ENCODE results near the gene TLE7.

DNA sequence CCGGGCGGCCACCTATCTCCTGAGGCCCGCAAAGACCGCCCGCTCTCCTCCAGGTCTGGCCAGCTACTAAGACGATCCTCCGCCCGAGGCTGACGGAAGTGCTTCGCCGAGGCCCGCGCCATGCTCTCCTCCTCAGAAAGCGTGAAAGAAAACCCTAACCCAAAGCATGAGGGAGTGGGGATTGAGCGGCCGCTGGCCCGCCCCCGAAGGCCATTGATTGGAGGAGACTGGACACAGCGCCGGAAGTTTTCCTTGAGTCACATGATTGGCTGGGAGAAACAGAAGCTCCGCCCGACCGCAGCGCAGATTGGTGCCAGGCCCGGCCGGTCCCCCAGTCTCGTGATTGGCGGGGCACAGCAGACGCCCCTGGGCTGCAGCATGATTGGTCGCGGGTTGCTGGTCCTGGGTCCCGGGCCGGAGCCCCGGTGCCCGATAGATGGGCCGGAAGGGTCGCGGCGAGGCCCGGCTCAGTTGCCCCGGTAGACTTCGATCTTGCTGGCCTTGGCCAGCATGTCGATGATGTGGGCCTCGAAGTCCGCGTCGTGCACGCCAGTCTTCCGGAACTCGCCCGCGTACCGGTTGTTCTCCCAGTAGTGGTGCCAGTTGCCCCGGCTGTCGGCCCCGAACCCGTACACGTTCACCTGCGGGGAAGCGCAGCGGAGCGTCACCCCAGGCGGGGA is 34.7 kb downstream of the DDX19A start:
- PRO-cap, 4 experiments = peak in 4 of 4 experiments; most common plus-strand start position 305 of the sequence (in 3); most common minus-strand start position 130 of the sequence (in 3)
- RAMPAGE, long total RNA, 2 experiments = no peak in any of the 2 experiments

DNA sequence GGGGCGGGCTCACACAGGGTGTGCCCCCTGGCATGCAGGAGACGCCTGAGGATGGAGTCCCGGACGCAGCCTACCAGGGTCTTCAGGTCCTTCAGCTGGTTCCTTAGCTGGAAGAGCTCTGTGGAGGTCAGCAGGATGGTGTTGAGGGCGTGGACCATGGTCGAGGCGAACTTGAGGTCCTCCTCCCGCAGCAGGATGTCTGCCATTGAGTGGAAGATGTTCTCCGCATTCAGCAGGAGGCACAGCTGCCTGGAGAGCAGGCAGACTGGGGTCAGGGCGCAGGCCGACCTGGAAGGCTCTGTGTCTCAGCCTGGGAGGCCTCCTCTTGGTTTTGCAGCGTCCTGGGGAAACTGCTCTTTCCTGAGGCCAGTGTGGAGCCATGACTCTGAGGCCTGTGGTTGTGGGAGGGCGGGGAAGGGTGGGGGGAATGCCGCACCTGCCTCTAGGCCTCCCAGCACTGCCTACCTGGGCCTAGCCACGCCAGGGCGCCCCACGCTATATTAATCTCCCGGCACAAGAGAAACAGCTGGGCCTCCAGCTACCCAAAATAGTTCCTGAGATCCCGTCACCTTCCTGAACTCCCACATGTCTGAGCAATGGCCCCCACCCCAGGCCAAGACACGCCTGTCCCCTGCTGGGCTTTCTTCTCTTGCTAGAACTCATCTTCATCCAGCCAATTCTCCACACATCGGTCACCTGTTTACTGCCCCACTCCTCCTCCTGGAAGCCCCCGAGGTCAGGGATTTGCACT is 12.9 kb upstream of the MTSS2 start:
- PRO-cap, 4 experiments = no peak in any of the 4 experiments
- RAMPAGE, long total RNA, 2 experiments = no peak in any of the 2 experiments

DNA sequence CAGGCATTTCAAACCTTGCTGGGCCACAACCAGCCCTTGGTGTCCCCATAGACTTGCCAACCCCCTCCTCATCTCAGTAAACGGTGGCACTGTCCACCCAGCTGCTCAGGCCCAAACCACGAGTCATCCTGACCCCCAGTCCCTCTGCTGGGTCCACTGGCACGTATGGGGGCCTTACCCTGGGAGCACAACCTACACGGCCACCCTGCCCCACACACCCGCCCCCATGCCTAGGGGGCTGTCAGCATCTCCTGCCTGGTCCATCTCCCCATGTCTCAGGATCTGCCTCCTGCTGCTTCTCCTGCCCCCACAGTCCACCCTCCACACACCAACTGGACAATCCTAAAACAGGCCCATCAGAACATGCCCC is 15.5 kb upstream of the MTSS2 start:
- PRO-cap, 4 experiments = no peak in any of the 4 experiments
- RAMPAGE, long total RNA, 2 experiments = no peak in any of the 2 experiments

- PRO-cap, 4 experiments = no peak in any of the 4 experiments
- RAMPAGE, long total RNA, 2 experiments = no peak in any of the 2 experiments
Observed at GRCh38 chr16:70714579-70715053, 28.8 kb upstream of the MTSS2 start.

DNA sequence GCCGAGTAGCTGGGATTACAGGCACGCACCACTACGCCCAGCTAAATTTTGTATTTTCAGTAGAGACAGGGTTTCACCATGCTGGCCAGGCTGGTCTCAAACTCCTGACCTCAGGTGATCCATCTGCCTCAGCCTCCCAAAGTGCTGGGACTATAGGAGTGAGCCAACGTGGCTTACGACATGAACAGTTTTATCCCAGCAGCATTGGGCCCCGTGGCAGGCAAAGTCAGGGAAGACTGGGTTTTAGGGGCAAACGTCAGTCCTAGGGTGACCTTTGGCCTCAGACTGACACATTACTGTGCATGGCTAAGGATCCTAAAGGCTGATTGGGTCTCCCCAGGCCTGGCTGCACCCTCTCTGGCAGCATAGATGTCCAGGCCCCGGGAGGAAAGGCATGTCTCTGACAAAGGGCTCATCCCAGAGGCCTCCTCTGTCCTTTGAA is 54.3 kb upstream of the MTSS2 start:
- PRO-cap, 4 experiments = peak in 4 of 4 experiments; most common plus-strand start position 366 of the sequence (in 4); most common minus-strand start position 228 of the sequence (in 4)
- RAMPAGE, long total RNA, 2 experiments = no peak in any of the 2 experiments

GRCh38 chr16:71441943-71442193 is at the start of gene TLE7:
TSS of gene TLE7 (minus strand) at chr16:71442054.
- PRO-cap, 4 experiments = no peak in any of the 4 experiments
- RAMPAGE, long total RNA, 2 experiments = no peak in any of the 2 experiments

DNA sequence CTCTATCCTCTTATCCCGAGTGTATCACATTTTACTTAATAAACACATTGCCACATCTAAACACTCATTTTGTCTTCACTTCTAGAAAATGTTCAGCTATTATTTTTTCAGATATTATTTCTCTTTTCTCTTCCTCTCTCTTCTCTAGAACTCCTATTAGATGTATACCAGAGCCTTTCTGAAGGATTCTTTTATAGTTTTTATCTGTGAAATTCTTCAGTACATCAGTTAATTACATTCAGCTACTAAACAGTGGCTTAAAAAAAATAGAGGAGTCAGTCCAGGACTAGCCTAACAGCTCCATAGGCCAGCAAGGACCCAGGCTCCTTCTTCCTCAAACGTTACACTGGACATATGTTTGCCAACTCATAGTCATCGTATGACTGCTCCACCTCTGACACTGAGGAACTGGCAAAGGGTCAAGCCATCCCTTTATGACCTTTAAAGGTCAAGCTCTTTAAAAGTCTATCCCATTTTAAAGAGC is 36.8 kb downstream of the PHLPP2 start:
- PRO-cap, 4 experiments = no peak in any of the 4 experiments
- RAMPAGE, long total RNA, 2 experiments = no peak in any of the 2 experiments

DNA sequence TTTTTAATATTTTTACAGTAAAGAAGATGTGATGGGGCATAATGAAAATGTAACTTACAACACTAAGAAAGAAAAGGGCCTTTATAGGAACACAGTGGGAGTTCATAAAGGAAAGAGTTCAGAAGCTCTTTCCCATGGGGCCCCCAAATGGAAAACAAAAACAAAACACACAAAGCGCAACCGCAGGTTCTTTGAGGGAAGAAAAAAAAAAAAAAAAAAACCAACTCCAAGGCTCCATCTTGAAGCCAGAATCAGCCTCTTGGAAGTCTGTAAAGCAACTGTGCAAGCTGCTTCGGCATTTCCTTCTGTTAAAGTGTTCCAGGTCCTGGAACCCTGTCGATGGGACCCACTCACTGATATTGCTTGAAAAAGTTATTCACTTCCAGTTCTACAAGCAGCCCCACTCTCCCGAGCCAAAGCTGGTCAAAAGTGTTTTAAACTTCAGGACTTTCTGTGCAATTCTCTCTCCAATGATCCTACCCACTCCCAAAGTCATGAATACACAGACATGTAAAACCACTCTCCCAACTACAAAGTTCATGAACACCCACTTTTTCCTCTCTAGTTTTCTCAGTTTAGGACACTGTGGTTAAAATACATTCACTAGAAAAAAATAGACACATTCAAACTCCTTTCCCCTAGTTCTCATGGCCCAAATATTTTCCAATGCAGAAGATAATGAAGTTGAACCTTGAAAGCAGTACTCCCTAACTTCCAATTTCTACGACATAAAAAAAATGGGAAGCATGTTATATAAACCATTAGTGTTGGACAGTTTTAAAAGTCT is 4.9 kb upstream of the PHLPP2 start:
- PRO-cap, 4 experiments = no peak in any of the 4 experiments
- RAMPAGE, long total RNA, 2 experiments = no peak in any of the 2 experiments

- PRO-cap, 4 experiments = no peak in any of the 4 experiments
- RAMPAGE, long total RNA, 2 experiments = no peak in any of the 2 experiments
Observed at GRCh38 chr16:71746513-71746930, 22.0 kb upstream of the PHLPP2 start.

DNA sequence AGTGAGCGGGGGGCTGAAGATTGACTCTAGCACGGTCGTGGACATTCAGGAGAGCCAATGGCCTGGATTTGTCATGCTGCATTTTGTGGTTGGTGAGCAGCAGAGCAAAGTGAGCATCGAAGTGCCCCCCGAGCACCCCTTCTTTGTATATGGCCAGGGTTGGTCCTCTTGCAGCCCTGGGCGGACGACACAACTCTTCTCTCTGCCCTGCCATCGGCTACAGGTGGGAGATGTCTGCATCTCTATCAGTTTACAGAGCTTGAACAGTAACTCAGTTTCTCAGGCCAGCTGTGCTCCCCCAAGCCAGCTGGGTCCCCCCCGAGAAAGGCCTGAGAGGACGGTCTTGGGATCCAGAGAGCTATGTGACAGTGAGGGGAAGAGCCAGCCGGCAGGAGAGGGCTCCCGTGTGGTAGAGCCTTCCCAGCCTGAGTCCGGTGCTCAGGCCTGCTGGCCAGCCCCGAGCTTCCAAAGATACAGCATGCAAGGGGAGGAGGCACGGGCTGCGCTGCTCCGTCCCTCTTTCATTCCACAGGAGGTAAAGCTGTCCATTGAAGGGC is 5.5 kb downstream of the ATXN1L start:
- PRO-cap, 4 experiments = peak in 1 of 4 experiments; most common plus-strand start position 417 of the sequence (in 1)
- RAMPAGE, long total RNA, 2 experiments = no peak in any of the 2 experiments

DNA sequence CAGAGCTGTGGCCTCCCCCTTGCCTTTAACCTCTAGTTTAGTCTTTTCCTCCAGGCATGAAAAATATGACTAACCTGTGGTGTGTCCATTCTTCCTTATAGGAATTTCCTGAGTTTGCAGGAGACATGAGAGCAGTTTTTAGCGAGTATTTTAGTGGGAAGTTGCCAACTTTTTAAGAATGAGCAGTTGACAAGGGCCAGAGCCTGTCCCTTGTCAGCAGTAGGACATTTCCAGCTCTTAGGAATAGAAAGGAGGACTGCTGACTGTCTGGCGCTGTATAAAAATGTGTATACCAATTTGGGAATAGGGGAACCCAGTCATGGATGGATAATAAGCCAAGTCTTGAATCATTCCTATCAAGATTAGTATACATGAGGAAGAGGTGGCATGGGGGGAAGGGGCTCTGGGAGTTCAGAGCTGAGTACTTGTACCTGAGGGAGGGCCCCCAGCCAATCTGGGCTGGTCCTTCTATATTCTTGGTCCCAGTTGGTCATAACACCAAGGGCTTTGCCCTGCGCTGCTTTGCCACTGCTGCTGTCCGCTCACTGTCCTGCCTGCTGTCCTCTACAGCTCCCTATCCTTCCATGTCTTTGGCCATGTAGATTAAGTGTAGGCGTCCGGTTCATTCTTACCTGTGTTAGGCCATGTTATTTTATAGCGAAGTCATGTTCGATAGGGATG is 8.9 kb downstream of the ATXN1L start:
- PRO-cap, 4 experiments = no peak in any of the 4 experiments
- RAMPAGE, long total RNA, 2 experiments = no peak in any of the 2 experiments

GRCh38 chr16:71999534-72000105 is 582 bp downstream of the PKD1L3 start:
- PRO-cap, 4 experiments = no peak in any of the 4 experiments
- RAMPAGE, long total RNA, 2 experiments = no peak in any of the 2 experiments

GRCh38 chr16:72785653-72786249 is 262.2 kb downstream of the ZFHX3 start:
- PRO-cap, 4 experiments = no peak in any of the 4 experiments
- RAMPAGE, long total RNA, 2 experiments = no peak in any of the 2 experiments

DNA sequence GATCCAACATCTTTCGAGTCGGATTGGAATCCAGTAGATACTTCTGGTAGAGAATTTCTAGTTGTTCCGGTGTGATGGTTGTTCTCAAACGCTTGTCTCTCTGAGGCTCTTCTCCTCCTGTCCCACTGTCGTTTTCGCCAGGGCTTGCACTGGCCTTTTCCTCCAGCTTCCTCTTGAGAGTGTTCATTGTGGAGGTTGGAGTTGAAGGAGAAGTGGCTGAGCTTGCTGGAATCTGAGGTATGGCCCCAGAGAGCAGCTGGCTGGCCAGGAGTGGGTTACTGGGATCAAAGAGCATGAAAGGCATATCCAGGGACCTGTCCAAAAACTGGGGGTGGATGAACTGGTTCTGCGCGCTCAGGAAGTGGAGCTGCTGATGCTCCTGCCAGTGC is 253.3 kb downstream of the ZFHX3 start:
- PRO-cap, 4 experiments = no peak in any of the 4 experiments
- RAMPAGE, long total RNA, 2 experiments = no peak in any of the 2 experiments

GRCh38 chr16:72795398-72796208 is 252.3 kb downstream of the ZFHX3 start:
- PRO-cap, 4 experiments = no peak in any of the 4 experiments
- RAMPAGE, long total RNA, 2 experiments = no peak in any of the 2 experiments

GRCh38 chr16:72876970-72878002 is 170.6 kb downstream of the ZFHX3 start:
- PRO-cap, 4 experiments = no peak in any of the 4 experiments
- RAMPAGE, long total RNA, 2 experiments = no peak in any of the 2 experiments

DNA sequence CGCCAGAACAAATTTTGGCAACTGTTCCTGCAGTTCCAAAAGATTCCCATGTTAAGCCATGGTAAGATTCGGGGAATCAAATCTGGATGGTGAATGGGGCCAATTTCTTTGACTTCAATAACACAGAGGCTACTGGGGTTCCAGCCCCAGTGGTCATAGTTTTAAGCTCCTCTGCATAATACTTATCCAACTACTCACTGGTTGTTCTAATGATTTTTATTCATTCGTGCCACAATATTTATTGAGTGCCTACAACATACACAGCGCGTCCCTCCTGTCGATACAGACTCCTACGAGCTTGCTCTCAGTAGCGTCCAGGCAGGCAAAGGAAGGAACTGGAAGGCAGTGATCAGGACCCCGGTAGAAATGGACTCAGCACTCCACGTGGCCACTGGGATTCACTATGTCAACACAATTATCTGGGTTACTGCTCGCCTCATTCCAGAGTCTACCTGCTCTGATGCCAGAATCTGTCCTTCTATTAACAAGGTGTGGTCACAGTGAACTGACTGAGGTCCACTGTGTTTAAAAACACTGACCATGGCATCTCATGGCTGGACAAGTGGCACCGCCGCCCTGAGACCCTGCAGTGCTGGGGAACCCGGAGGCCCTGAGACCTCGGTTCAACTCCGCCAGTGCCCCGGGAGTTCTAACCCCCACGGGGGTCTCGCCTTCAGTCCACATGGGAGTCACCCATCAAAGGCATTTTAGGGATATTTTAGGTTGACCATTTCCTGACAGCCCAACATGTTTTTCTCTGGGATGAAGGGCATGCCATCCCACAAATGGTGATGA is 71.5 kb downstream of the ZFHX3 start:
- PRO-cap, 4 experiments = peak in 4 of 4 experiments; most common plus-strand start position 481 of the sequence (in 3); most common minus-strand start position 337 of the sequence (in 4)
- RAMPAGE, long total RNA, 2 experiments = start-site peak on the minus strand in 1 of 2 experiments, centred at position 338 of the sequence, 6 reads per replicate

DNA sequence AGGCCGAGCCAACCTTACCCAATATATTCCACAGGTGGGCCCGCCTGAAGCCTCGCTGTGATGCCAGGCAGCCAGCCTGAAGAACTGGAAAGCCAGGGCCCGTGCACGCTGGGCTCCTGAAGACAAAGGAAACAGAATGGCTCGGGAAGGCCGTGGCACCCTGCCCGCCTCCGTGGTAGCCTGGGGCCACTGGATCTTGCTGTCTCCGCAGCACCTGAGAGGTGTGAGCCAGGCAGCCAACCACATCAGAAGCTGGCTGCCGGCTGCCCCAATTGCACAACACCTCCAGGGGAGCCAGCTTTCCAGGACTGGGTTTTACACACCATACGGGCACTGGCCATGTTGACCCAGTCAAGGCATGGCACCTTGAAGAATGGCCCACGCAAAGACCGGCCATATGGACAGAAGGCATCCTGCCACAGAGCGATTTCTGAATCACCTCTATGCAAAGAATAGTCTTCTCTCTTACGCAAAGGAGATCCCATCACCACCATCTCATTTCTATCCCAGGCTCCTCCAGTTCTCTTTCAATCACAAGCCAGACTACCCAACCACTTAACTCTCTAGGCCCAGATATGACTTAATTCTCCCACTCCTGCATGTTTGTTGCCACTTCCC is 32.2 kb downstream of the ZFHX3 start:
- PRO-cap, 4 experiments = peak in 1 of 4 experiments; most common minus-strand start position 182 of the sequence (in 1)
- RAMPAGE, long total RNA, 2 experiments = start-site peak on the minus strand in 1 of 2 experiments, centred at position 209 of the sequence, 8 reads per replicate

GRCh38 chr16:73037098-73037909 is 10.6 kb downstream of the ZFHX3 start:
- PRO-cap, 4 experiments = no peak in any of the 4 experiments
- RAMPAGE, long total RNA, 2 experiments = no peak in any of the 2 experiments

DNA sequence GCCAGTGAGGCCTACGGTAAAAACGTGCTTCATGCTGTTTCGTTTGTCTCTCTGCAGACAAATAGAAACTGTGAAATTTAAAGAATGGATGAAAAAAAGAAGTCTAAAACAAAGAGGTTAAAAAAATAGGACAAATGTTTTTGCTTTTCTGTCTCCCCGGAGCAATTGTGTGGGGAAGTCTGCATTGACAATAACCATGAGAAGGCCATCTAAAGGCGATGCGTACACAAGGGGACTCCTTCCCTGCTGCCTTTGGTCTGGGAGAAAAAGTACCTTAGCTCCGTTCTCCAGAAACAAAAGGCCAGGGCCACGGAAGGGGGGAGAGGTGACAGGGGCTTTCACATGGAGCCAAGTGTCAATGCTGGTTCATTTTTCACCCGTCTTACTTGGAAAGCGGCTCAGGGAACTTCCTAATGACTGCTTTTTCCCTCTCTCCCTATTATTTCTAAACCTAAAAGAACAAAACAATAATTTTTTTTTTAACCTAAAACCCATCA is 4.7 kb upstream of the ZFHX3 start:
- PRO-cap, 4 experiments = no peak in any of the 4 experiments
- RAMPAGE, long total RNA, 2 experiments = no peak in any of the 2 experiments